Fibroblast of villous mesenchyme (primary cell): ENCODE data around the gene ADGRV1.

GRCh38 chr5:88690651-88691505 lies 192.1 kb downstream of the MEF2C start:
- CAGE, long polyA plus RNA, result no peak

GRCh38 chr5:88758502-88758869 lies 124.5 kb downstream of the MEF2C start:
- CAGE, long polyA plus RNA, result no peak

- CAGE, long polyA plus RNA, result no peak
Measured at GRCh38 chr5:88778602-88779054, 104.4 kb downstream of the MEF2C start.

DNA sequence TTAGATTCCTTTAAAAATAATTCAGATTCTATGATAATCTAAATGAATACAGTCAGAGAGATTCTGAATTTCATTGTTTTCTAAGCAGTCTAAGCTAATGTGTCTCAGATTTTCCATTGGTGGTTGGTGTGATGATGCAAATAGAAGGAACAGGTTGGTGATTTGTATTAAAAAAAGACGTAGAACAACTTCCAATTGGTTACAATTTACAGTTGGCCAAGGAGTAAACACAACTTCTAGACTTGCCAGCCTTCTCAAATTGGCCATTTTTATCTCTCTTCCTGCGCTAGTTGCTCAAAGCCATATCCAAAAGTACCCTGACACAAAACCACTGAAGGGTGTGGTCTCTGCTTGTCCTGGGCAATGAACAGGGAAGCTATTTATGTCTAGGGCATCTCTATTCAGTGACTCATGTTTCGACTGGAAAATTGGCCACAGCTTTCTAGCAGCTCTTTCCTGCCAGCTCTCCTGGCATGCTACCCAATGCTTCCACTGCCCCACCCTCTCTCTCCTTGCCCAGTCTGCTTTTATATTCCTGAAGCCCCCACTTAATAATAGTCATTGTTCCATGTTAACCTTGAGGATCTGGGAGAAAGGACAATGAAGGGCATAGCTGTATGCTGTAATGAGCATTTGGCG lies 574.9 kb upstream of the MEF2C start:
- CAGE, long polyA plus RNA, result no peak

DNA sequence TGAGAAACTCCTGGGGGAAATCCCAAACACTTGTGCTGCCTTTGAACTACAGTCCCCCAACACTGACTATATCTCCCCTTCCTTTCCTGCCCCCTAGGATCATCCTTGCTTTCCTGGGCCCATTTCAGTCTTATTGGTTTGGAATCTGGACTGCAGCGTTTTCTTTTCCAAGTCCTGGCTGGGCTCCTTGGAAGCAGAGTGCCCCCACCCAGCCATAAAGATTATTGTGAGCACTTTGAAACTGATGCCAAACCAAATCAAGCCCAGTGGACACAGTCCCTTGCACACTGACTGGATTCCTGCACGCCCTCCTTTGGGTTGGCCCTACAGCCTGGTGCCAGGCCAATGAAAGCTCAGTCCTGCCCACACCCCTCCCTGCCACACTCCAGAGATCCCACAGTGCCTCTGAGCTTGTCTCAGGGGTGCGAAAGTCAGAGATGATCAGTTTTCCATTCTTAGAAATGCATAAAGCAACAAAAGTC lies 181.9 kb downstream of the CETN3 start:
- CAGE, long polyA plus RNA, result no peak

DNA sequence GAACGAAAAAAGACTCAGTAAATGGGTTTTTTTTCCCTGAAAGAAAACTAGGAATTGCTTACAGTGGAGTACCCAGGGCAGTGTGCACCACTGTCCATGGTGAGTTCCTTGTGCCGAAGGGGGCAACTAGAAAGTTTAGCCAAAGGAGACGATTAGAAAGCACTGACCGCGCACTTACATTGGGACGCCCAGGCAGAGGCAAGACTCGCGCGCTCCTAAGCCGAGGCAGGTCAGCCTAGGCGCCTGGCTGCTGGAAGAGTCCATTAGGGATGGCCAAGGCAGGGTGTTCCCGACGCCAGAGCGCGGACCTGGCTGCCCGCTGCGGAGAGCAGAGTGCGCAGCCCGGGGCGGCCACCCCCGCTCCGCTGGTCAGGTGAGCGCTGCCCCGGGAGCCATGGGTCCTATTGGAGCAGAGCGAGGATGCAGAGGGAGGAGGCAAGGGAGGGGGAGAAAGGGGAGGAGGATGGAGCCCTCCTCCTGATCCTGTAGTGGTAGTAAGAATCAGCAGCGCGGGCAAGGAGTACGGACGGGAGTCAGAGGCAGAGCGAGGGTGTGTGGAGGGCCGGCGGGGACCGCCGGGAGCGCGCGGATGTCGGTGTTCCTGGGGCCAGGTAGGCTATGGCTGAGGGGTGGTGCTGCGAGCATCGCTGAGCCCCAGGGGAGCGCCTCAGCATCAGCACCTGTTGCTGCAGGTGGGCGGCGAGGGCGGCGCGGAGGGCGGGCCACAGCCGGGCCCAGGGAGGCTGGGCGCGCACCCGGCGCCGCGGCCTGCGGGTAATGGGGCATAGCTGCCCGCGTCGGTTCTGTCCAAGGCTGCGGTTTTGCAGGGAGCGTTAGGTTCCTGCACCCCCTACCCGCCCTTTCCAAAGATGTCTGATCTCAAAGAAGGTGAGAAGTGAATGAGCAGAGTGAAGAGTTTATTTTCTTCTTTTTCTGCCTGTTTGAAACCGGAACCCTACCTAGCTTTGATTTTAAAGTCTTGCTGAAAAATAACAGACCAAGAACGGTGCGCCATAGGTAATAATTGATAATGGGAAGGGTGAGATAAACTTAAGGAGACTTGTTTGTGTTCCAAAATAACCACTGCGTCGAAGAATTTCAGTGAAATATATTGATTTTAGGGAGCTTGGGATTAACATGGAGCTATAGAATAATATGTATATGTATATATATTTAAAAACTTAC lies at the start of gene ADGRV1:
Gene ADGRV1, plus strand, starts transcription at position 491 of the 1,185 bp plus-strand sequence.
- CAGE, long polyA plus RNA, result no peak

DNA sequence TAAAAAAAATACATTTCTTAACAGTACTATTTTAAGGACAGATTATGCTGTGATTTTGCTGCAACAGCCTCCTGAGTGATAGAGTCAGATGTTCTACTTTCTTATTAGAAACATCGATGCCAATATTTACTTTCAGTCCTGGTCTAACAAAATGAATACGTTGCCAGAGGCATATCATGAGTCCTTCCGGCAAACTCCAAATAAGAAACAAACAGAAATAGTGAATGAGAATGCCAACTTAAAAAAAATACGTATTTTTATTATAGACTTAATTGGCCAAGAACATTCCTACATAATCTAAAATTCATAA lies 371.5 kb downstream of the ADGRV1 start:
- CAGE, long polyA plus RNA, result no peak

- CAGE, long polyA plus RNA, result no peak
Measured at GRCh38 chr5:90964997-90965721, 406.6 kb downstream of the ADGRV1 start.

GRCh38 chr5:91120622-91120888 lies 262.6 kb downstream of the ARRDC3 start:
- CAGE, long polyA plus RNA, result no peak

DNA sequence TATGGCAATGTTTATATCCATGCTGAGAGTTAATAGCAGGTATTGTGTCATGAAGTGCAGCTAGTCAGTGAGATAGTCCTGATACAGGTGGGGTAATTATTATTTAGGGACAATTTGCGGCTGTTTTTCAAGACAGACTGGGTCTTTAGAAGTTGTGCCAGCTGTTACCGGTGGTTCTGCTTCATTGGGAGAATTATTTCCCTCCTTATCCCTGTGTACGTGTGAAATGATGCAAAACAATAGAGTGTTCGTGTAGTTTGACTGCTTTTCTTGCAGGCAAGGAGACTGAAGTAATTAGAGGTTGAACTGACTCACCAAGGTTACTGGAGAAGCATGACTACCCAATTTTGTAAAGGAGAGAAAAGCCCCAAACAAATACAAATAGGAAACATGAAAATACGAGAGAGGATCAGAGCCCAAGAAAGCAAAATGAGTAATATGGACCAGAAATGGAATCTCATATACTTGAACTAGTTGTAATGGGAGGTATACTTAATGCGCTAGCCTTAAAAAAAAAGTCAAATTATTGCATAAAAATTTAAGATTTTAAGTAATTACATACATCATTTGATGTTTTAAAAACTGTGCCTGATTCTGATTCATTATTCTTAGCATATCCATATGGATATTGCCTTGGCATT lies 101.6 kb downstream of the ARRDC3 start:
- CAGE, long polyA plus RNA, result no peak

DNA sequence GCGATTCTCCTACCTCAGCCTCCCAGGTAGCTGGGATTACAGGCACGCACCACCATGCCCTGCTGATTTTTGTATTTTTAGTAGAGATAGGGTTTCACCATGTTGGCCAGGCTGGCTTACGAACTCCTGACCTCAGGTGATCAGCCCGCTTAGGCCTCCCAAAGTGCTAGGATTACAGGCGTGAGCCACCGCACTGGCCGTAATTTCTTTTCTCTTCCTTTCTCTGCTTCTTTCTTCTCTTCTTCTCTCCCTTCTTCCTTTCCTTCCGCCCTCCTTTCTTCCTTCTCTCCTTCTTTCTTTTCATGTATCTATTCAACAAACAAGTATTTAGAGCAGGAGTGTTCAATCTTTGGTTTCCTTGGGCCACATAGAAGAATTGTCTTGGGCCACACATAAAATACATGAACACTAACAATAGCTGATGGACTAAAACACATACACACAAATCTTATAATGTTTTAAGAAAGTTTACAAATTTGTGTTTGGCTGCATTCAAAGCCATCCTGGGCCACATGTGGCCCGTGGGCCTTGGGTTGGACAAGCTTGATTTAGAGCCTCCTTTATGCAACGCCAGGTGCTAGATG lies 72.3 kb downstream of the ARRDC3 start:
- CAGE, long polyA plus RNA, result no peak

- CAGE, long polyA plus RNA, result no peak
Measured at GRCh38 chr5:91369282-91369978, 13.7 kb downstream of the ARRDC3 start.

DNA sequence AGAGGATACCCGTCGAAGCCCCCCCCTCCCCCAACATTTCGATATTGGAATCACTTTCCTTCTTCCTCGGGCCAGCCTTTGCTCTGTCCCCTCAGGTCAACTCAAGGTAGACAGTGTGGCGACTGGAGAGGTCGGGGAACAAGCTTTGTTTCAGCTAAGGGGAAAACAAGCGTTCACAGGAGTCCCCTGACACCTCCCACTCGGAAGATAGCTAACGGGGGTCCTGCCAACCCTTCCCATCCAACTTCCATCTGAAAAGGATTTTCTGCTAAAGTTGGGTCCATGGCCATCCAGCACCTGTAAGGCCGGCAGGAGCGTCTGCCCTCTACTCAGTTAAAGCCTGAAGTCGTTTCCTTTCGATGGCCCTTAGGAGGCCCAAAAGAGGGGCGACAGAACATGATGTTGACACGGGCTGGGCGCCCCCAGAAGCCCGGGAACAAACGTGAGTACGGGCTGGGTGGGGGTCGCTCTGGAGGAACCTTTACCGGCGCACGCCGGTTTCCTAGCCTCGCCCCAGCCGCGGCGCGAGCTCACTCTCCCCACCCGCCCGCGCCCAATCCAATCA lies 2.6 kb downstream of the ARRDC3 start:
- CAGE, long polyA plus RNA, result no peak

GRCh38 chr5:93593243-93594182 lies 10.5 kb downstream of the NR2F1 start:
- CAGE, long polyA plus RNA, result no peak

DNA sequence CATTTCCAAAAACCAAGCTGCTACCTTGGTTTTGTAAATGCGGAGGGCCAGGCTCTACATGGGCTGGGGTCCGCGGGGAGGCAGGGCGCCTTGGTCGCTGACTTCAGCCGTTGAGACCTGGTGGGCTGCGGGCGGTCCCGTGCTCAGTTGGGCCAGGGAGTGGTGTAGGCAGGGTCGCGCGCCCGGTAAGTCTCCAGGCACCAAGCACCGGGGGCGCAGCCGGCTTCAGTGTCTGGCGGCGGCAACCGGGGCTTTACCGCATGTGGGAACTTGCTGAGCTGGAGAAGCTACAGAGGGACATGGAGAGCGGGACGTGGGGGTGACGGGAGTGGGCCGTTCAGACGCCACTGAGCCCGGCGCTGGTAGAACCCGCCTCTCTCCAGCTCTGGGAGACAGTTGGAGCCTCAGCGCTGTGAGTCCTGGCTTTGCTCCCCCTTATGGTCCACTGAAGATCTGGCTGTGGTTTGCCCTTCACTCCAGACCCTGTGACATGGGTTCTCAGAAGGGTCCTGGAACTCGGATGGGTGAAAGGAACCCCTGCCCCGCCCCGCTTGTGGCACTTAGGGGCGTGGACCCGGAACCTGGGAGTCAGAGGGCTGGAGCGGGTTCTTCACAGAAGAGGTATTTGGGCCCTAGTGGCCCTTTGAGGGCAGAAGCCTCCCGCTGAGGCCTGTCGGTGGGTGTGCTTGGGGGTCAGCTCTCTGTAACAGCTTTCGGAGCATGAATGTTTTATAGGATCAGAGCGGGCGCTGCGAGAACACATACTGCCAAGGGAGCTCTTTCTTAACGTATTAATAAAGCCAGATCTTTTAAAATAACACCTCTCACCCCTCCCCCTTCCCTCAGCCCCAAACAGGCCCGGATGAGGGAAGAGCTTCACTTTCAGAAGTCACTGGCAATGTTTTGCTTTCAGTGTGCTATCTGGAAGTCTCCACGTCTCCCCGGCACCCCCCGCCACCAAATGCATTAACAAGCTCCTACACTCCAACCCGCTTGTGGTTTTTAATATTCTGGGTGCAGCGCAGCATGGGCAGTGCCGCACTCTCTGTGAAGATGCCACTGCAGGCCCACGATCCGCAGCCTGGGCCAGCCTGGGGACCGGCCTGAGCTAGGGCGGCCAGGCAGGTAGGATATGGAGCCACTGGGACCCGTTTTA lies 12.1 kb downstream of the NR2F1 start:
- CAGE, long polyA plus RNA, result no peak

- CAGE, long polyA plus RNA, result no peak
Measured at GRCh38 chr5:93600310-93600880, 17.4 kb downstream of the NR2F1 start.

- CAGE, long polyA plus RNA, result no peak
Measured at GRCh38 chr5:93960136-93960567, 151.3 kb downstream of the FAM172A start.

DNA sequence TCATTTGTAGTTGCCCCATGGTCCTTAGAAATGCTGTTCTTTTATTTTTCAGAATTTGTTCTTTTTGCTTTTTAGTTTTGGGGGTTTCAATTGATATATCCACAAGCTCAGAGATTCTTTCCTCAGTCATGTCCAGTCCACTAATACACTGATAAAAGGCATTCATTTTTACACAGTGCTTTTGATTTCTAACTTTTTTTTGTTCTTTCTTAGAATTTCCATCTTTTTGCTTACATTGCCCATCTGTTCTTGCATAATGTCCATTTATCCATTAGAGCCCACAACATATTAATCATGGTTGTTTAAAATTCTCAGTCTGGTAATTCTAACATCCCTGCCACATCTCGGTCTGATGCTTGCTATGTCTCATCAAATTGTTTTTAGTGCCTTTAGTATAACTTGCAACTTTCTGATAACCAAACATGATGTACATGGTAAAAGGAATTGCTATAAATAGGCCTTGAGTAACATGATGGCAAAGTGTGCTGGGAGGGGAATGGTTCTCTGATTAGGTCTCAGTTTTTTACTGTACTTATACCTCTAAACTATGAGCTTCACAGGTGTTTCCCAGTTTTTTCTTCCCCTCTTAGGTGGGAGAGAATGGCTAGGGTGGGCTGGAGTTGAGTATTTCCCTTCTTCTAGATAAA lies 109.9 kb downstream of the FAM172A start:
- CAGE, long polyA plus RNA, result no peak

DNA sequence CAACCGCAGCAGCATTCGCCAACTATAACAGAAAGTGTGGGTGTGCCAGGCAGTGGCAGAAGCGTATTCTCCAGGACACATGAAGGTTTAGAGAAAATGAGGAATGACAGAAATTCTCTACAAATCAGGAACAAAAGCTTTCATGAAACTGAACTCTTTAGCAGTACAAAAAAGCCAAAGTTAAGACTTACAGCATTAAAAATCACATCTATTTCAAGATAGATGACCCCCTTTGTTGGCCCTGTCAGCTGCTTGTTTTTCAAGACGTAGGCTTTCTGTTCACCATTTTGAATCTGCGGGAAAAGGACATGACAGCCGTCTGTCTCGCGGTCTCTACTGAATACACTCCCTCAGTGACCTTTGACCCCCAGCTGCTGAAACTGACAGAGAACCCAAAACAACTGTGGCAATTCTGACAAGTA lies 252.2 kb downstream of the SLF1 start:
- CAGE, long polyA plus RNA, result no peak

GRCh38 chr5:94901440-94902071 lies 283.1 kb downstream of the SLF1 start:
- CAGE, long polyA plus RNA, result no peak